ENCODE measurements around a stretch of chr1.

DNA sequence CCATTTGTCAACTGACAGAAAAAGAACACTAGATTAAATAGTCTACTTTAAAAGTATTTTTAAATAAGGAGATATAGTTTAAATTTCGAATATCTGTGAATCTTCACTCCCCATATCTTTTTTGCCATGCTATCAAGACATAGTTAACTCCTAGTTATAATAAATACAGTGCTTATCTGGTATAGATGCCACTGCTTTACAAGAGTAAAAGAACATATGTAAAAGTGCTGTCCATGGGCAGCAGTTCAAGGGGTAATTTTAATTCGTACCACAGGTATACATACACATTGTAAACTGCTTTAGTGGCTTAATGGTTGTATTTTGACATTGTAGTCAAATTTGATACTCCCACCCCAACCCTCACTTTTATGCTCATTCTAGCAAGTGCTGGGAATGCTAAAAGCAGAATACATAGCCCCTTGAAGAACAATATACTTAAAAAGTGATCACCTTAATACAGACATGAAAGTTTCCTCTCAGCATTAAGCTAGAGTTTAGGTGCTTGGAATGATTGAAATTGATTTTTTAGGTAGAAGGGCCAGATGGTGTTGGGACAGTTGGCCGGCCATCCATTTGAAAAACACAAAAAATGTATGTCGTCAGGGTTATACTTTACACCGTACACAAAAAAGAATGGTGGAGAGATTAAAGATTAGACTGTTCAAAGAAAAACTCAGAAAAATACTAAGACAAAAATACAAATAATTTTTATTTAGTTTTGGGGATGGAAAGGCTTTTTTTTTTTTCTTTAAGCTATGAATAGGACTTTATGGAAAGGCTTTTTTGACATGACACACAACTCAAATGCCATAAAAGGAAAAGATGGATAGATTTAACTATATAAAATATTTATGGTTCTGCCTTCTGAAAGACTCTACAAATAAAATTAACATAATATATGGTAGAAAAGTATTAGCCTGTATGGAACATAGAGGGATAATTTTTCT is 18.8 kb downstream of the POU2F1 start:
- PRO-cap = no peak

- PRO-cap = no peak
Measured at GRCh38 chr1:167447439-167448547, 70.5 kb downstream of the CD247 start.

GRCh38 chr1:167533734-167534057 is 15.4 kb upstream of the CD247 start:
- PRO-cap = no peak

DNA sequence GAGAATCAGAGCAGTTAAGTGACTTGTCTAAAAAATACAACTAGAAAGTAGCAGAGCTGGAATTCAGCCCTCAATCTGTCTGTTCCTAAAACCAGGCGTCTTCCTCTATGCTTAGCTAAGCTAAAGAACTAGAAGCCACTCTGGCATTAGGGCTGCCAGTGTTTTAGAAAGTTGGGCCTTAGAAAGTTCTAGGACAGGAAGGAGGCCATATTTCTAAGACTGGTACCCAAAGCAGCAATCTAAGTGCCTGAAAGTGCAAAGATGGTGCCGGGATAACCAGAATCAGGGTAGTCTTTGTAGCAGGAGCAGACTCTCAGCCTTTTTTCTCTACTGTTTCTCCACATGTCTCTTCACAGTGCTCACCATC is 1.3 kb upstream of the RCSD1 start:
- PRO-cap = no peak

DNA sequence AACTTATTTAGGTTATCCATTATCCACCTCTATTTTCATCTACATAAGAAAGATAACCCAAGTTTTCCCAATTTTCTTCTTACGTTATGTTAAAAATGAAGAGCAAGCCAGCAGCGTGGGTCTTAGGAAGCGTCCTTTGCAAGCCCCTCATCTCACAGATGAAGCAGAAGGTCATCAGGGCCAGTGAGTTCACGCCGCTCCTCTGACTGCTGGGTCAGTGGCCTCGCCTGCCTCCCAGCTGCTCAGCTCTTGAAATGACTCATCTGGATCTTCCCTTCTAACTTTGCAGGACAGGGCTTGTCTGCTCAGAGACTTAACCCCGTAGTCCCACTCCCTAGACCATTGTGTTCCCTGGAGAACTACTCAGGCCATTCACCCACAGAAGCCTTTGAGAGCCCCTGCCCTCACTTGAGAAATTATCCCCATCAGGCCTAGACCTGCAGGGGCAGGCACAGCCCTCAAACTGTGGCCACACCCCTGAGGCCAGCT is 32.9 kb downstream of the RCSD1 start:
- PRO-cap = no peak

DNA sequence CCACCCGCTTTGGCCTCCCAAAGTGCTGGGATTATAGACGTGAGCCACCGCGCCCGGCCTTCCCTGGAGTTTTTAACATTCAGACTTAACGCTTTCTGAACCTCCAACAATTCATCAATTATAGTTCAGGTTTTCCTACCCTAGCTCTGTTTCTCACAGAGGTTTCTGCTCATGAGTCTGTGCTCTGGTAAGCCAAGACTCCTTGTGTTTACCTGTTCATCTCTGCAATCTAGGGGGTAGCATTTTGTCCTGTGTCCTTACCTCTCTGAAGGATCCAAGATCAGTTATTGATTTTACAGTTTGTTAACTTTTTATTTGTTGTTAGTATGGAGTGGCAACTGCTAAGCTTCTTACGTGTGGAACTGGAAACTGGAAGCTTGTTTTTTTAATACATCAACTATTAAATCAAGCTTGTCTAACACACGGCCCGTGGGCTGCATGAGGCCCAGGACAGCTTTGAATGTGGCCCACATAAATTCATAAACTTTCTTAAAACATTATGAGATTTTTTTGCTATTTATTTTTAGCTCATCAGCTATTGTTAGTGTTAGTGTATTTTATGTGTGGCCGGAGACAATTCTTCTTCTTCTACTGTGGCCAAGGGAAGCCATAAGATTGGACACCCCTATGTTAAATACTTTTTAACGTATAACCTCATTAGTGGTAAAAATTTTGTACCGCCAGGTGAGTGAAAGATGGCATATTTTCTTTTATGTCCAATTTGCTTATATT is 29.2 kb upstream of the MPC2 start:
- PRO-cap = no peak

GRCh38 chr1:167968197-167969117 is 31.6 kb upstream of the MPC2 start:
- PRO-cap = no peak

DNA sequence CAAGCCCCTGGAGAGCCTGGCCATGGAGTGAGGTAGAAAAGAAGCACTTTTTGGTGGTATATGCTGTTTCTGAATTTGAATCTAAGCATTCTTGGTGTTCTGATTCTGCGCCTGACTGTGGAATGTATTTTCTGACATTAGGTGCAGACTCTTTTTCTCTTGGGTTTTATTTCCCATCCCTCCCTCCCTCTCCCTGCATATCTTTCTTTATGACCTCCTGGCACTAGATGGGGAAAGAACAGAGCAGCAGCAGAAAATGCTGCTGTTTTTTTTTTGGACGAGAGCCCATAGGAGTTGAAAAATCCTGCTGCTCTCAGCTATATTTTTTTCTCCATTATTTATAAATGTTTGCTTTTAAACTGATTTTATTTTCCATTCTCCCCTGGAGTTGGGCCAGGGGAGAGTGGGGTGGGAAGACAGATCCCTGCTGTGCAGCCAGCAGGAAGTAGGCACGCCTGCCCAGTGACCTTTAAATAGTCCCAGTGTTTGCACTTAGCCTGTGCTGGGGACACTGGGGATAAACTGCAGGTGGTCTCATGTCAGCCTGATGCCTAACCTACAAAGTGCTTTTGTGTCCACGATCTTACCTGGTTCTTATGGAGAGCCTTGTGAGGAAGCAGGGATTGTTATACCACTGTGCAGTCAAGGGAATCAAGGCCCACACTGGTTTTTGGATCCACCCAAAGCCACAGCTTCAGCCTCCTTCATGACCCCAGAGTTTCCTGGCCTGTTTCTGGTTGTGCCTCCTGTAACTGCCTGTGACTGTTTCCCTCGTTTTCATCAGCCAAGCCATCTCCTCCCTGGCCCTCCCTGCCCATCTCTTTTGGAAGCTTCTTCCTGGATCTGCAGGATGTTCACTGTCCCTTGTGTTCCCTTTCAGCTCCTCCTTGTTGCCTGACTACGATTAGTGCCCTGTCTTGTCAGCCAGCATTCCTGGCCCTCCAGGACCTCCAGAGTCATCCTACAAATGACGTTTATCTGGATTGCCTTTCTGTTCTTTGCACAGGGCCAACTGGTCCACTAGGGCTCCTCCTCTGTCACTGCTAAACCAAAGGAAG is 17.6 kb downstream of the SFT2D2 start:
- PRO-cap = no peak

- PRO-cap = no peak
Measured at GRCh38 chr1:168555202-168555921, 11.6 kb upstream of the XCL2 start.

GRCh38 chr1:168751921-168752715 is 23.1 kb upstream of the DPT start:
- PRO-cap = no peak

- PRO-cap = no peak
Measured at GRCh38 chr1:168834281-168834774, 105.3 kb upstream of the DPT start.

DNA sequence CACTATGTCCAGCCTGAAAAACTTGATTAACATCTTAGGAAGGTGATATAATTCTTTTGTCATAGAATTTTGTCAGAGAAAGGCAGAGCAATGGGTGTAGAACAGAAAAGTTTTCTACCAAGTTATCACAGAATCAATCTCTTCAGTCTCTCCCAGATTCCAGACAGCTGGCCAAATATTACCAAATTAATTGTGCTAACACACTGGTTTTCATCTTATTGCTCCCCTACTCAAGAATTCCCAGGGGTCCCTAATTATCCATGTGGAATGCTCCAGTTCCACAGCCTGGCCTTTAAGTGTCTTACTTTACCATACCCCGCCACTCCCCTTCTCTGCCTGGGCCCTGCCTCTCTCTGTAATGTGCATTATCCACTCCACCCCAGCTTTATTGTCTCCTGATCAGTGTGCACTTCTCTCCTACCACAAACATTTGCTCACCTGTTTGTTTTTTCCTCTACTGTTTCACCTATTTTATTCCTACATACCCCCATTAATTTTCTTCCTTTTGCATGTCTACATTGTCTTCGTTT is 33.6 kb upstream of the ATP1B1 start:
- PRO-cap = no peak

- PRO-cap = no peak
Measured at GRCh38 chr1:169100923-169101122, 5.7 kb upstream of the ATP1B1 start.

DNA sequence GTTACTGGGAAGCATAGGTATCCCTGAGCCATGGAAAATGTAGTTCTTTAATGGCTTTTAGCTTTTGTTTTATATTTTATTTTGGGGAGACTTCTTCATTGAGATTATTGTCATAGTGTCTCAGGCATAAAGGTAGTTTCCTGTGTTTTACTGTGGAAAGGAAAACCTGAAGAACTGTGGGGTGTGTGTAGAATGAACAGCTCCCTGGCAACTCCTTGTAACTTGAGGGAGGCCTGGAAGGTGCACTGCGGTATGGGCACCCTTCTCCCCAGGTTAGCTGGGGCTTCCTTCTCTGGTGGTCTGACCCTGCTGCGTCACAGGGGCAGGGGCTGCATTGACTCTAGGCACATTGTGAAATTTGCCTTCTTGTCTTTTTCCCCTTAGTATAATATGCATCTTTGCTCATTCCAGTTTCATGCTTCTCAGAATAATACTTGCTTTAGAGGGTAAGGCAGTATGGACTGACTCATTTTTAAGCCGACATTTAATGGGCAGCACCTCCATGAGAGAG is 1.8 kb downstream of the ATP1B1 start:
- PRO-cap = no peak

DNA sequence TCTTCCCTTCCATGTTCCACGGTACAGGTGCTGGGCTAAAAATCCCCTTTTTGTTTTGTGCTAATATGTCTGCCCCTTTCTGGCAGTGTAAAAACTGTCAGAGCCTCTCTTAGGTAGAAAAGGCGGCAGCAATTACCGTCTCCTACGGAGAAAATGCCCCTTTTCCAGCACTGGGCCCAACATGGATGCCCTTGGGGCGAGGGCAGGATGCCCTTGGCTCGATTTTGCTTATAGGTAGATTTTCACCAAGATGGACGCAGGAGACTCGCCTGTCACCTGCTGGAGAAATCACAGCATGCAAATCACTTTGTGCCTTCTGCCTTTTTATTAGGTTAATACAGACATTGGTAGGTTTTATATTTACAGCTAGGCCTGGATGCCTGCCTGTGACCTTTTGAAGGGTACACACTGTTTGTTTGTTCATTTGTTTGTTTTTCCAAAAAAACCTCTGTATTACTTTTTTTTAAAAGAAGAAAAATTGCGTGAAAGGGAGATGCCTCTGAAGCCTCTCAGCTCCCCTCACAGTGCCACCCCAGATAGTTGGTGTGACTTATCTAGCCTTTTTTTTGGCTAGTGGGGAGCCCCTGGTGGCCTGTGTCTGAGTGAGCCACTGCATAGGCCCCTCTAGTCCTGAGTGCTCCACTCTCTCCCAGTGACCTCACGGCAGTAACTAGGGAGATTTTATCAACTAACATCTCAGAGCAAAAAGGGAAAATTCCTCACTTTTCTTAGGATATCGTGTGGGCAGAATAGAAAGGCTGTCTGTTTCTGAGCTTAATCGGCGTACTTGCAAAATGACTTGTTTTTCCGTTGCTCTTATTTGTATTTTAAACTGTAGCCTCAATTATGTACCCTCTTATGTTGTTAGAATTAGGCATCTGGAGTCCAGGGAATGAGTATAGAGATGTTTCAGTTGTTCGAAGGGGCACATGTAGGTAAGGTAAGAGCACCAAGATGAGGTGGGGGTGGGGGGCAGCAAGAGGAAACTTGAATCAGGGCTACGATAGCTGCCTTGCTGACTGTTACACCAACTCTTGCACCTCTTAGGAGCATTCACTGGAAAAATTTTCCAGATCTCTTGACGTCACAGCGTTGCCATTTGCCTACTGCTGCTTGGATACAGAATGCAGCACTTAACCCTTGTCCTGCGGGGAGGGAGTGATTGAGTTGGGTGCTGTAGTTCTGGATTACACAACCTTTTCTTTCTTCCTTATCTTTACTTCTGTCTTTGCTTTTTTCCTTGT is 2.7 kb downstream of the ATP1B1 start:
- PRO-cap = no peak

GRCh38 chr1:169126773-169127628 is 20.5 kb downstream of the ATP1B1 start:
- PRO-cap = no peak

DNA sequence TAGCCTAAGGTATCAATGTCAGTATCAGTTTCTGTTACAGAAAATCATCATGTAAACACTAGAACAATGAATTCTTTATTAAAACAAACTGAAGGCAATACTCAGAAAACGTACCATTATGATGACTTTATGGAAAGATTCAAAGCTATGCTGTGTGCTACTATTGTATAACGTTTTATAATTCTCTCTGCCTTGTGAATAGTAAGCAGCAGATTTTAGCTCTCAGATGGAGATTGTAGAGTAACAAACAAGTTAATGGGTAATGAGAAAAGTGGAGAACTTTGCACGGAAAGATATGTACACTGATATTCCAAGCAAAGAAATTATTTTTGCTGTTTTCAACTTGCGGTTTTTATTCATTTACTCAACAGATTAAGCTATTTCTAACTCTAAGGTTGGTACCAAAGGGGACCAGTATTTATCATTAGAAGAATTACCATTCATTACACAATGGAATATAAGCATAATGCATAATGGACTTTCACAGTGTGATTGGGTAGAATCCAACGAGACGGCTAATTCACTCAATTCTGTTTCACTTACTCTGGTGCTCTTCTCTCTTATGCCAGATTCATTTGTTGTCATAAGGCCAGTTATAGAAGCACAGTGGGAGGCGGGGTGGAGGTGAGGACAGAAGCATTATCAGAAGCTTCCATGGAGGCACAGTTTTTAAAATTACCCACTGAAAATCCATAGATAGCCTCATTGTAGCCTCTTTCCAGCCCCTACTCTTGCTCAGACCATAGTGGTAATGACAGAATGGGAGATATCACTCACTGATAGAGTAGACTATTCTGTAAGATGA is 38.6 kb downstream of the ATP1B1 start:
- PRO-cap = no peak

GRCh38 chr1:169486595-169487240 is 974 bp upstream of the SLC19A2 start:
- PRO-cap = no peak

DNA sequence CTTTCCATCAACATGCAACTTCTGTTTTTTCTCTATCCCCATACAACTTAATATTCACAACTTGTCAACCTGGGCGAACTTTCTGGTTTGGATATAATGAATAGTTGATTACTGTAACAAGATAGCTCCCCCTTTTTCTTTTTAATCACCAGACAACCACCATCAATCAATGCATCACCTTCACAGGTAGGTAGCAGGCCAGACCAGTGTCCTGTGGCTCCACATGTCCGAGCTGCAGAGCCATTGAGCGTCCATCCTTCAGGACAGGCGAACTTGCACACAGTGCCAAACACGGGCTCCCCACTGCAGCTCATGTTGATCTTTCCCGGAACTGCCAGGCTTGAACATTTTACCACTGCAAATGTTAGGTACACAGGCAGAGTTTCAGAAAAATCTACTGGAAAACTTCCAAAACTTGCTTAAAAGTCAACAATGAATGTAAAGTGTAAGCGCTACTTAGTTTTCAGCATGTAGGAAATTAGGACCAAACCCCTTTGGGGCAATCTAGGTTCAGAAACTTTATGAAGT is 6.6 kb downstream of the SELE start:
- PRO-cap = no peak

GRCh38 chr1:169894101-169894472 is 391 bp upstream of the SCYL3 start:
- PRO-cap = bidirectional peak, plus-strand start at chr1:169894369, minus-strand start at chr1:169894266